ENCODE measurements around the genes RRN3 and MYH11.

DNA sequence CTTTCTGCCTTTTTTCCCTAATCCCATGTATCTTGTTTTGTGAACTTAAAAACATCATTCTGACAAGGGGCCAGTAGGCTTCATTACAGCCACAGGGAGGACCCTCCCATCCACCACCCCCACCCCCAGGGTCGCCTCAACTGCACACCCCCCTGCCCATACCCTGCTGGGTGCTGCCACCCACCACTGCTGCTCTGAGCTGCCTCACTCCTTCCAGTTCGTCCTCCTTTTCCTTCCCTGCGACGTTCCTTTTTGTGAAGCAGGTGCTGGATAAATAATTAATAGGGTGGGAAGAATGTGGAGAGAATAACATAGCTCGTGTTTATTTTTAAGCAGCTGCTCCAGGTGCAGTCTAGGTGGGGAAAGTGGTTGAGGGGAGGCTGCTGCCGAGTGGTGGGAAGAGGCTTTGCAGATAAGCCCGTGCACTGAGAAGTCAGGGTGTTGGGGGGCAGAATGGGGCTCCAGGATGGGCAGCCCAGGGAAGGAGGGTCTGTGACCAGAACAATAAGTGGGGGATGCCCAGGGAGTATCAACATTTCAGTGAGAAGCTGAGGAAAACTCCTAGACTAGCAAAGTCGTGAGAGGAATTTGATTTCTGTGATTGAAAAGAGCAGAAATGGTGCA, 300.6 kb downstream of the CPPED1 start:
- PRO-cap, result no peak
- RAMPAGE, long total RNA, 2 experiments, result no peak in any of the 2 experiments

GRCh38 chr16:12544089-12544605, 259.5 kb downstream of the CPPED1 start:
- PRO-cap, result no peak
- RAMPAGE, long total RNA, 2 experiments, result no peak in any of the 2 experiments

GRCh38 chr16:12612384-12613029, 191.2 kb downstream of the CPPED1 start:
- PRO-cap, result no peak
- RAMPAGE, long total RNA, 2 experiments, result no peak in any of the 2 experiments

DNA sequence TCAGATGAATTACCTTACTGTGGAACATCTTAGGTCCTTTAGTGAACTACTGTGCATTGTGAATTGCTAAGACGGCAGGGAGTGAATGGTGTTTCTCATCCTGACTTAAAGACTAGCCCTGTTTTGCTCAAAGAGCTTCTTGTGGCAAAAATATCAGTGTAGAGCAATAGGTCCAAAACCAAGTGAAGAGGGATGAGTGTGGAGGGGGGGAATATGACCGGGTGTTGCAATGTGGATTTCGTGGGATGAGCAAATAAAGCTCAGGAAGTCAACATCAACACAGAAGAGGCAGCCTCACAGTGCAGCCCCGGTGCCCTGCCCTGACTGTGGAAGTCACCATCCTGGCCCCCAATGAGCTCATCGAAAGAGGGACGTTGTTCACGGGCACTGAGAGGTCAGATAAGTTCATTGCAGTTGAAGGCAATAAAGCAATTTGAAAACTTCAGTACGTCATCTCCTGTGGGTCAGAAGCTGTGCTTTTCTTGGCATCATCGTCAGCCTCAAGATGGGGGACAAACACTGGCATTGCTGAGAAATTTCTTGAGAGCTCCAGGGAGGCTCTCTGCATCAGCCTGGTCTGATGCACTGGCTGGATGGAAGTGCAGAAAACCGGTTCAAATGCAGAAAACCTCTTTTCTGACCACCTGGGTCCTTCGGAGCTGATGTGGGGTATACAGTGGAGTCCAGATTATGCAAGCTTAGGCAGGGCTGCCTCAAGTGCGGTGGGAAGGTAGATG, 159.7 kb downstream of the CPPED1 start:
- PRO-cap, result no peak
- RAMPAGE, long total RNA, 2 experiments, result no peak in any of the 2 experiments

GRCh38 chr16:12899663-12900110, 1.7 kb upstream of the SHISA9 start:
- PRO-cap, result no peak
- RAMPAGE, long total RNA, 2 experiments, result no peak in any of the 2 experiments

GRCh38 chr16:14029598-14029937, 41.6 kb upstream of the MRTFB start:
- PRO-cap, result no peak
- RAMPAGE, long total RNA, 2 experiments, result no peak in any of the 2 experiments

DNA sequence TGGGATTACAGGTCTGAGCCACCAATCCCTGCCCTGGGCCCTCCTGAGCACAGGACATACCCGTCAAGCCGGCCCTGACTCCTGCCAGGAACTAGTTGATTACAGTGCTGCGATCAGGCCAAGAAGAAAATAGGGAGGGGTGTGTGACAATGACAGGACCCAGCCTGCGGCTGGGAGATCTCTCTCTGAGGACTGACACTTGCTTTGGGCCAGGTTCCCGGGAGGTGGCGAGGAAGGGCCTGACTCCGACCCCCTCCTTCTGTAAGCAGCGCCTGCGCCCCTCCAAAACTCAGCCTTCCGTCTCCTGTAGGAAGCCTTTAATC, 276.6 kb downstream of the MRTFB start:
- PRO-cap, result no peak
- RAMPAGE, long total RNA, 2 experiments, result no peak in any of the 2 experiments

DNA sequence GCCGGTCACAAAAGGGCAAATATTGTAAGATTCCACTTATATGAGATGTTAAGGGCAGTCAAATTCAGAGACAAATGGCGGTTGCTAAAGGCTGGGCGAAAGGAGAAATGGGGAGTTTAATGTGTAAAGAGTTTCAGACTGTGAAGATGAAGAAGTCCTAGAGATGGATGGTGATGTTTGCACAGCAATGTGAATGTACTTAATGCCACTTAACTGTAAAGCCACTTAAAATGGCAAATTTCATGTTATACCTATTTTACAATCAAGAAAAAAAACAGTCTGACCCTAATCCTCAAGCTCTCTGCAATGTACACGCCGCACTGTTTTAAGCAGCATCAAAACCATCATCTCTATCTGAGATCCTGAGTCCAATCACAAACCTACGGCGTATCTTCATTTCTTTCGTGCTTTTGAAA, 1.0 kb downstream of the PARN start:
- PRO-cap, result no peak
- RAMPAGE, long total RNA, 2 experiments, result no peak in any of the 2 experiments

DNA sequence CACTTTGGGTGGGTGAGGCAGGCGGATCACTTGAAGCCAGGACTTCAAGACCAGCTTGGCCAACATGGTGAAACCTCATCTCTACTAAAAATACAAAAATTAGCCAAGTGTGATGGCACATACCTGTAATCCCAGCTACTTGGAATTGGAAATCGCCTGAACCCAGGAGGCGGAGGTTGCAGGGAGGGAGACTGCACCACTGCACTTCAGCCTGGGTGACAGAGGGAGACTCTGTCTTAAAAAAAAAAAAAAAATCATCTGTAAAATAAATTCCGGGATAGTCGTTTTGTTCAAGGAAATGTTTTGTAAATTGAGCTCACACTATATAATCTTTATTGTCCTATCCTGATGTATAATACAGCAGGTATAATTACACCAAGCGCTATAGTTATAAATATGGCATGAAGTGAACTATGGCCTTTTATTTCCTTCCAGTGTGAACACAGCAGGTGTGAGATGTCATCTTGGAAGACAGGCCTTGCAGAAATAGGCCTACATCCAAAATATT, 25.5 kb downstream of the PLA2G10 start:
- PRO-cap, result no peak
- RAMPAGE, long total RNA, 2 experiments, result no peak in any of the 2 experiments

- PRO-cap, result no peak
- RAMPAGE, long total RNA, 2 experiments, result no peak in any of the 2 experiments
Observed at GRCh38 chr16:14824486-14824879, 9.0 kb upstream of the NOMO1 start.

DNA sequence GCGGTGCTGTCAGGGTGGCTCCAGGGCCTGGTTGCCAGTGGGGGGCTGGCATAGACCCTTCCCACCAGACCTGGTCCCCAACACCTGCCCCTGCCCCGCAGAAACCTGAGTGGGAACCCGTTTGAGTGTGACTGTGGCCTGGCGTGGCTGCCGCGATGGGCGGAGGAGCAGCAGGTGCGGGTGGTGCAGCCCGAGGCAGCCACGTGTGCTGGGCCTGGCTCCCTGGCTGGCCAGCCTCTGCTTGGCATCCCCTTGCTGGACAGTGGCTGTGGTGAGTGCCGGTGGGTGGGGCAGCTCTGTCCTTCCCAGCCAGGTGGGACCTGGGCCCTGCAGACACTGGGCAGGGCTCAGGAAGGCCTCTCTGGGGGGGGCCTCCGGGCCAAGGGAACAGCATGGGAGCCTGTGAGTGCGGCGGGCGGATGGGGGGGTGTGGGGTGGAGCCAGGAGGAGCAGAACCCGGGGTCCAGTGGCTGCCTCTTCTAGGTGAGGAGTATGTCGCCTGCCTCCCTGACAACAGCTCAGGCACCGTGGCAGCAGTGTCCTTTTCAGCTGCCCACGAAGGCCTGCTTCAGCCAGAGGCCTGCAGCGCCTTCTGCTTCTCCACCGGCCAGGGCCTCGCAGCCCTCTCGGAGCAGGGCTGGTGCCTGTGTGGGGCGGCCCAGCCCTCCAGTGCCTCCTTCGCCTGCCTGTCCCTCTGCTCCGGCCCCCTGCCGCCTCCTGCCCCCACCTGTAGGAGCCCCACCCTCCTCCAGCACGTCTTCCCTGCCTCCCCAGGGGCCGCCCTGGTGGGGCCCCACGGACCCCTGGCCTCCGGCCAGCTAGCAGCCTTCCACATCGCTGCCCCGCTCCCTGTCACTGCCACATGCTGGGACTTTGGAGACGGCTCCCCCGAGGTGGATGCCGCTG, 19.0 kb upstream of the NPIPA1 start:
- PRO-cap, result no peak
- RAMPAGE, long total RNA, 2 experiments, result no peak in any of the 2 experiments

GRCh38 chr16:14989447-14990545, 15.0 kb downstream of the PDXDC1 start:
- PRO-cap, result no peak
- RAMPAGE, long total RNA, 2 experiments, result no peak in any of the 2 experiments

- PRO-cap, result bidirectional peak, plus-strand start at chr16:15055367, minus-strand start at chr16:15055193
- RAMPAGE, long total RNA, 2 experiments, result no peak in any of the 2 experiments
Observed at GRCh38 chr16:15054893-15055642, 806 bp downstream of the NTAN1 start.

GRCh38 chr16:15093744-15094670, at the start of gene RRN3:
Gene RRN3, minus strand, starts transcription at chr16:15094272.
- PRO-cap, result unidirectional peak, plus-strand start at chr16:15094392; unidirectional peak, plus-strand start at chr16:15094439
- RAMPAGE, long total RNA, 2 experiments, result start-site peak on the minus strand in 2 of 2 experiments, at chr16:15094261-15094306 at its widest, 70 to 107 reads per replicate

- PRO-cap, result no peak
- RAMPAGE, long total RNA, 2 experiments, result no peak in any of the 2 experiments
Observed at GRCh38 chr16:15123033-15123751, 29.1 kb upstream of the RRN3 start.

DNA sequence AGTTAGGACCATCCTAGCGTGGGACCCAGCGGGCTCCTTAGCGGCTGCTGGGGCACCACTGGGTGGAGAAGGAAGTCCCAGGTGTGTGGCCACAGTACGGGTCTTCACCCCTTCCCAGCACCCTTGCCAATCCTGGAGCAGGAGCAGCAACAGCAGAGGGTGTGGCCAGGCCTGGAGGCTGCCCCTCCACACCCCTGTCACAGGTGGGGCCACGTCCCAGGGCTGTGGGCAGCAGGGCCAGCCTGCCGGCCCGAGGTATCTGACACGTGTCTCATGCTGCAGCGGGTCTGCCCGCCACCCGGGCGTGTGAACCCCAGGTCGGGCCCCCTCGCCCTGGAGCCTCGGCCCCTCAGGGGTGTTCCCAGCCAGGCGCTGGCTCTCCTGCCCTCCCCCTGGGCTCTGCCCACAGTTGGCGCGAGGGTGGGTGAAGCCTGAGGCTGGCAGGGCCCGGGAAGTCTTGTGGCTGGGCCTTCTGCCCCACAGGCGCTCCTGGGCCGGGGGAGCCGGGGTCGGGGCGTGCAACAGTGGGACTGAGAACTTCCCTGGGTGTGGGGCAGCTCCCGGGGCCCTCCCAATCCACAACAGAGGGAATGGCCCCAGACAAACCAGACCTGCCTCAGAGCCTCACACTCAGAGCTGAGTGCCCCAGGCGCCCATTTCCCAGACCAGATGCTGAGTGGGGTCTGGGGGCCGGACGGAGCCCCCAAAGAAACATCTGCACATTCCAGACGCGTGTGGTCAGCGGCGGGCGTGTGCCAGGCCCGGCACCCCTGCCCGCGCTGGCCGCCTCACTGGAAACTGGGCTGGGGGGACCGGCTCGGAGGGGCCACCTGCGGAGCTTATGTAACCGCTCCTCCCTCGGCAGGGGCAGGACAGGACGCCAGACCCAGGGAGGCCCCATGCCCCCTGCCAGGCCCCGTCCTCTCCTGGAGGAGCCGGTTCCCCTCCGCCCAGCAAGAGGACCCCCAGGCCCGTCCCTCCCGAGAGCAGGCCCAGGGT, 49.4 kb upstream of the RRN3 start:
- PRO-cap, result no peak
- RAMPAGE, long total RNA, 2 experiments, result no peak in any of the 2 experiments

DNA sequence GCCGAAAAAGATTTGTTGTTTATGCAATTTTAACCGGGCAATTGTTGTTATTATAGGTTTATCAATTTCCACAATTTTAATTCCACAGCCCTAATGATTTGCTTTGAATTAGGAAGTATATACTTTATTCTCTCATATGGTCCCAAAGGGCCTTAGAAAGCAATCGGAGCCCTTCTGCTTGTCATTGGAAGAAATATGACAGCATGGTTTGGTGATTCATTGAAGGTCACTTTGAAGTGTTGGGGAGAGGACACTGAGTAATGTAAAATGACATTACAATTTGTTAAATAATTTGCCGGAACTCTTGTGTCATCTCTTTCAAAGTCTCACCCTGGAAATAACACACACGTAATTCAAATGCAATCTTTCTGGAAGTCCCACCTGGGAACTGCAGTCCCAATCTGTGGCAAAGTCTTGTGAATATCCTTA, 59.8 kb downstream of the BMERB1 start:
- PRO-cap, result no peak
- RAMPAGE, long total RNA, 2 experiments, result no peak in any of the 2 experiments

DNA sequence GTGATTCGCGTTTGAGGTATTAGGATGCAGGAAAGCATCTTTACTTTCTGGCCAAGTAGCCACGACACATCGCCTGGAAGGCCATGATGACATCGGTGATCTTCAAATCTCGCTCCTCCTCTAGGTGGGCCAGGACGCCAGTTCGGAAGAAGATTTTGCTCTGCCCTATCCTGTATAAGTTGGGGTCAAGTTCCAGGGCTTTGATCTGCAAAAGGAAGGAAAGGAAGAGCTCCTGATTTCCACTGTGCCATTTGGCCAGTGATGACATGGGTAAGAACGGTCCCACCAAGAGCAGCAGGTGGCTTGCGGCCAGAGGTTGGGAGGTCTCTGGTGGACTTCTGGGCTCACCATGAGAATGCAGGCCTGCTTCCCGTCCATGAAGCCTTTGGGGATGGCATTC, 97.5 kb downstream of the NDE1 start:
- PRO-cap, result no peak
- RAMPAGE, long total RNA, 2 experiments, result no peak in any of the 2 experiments

DNA sequence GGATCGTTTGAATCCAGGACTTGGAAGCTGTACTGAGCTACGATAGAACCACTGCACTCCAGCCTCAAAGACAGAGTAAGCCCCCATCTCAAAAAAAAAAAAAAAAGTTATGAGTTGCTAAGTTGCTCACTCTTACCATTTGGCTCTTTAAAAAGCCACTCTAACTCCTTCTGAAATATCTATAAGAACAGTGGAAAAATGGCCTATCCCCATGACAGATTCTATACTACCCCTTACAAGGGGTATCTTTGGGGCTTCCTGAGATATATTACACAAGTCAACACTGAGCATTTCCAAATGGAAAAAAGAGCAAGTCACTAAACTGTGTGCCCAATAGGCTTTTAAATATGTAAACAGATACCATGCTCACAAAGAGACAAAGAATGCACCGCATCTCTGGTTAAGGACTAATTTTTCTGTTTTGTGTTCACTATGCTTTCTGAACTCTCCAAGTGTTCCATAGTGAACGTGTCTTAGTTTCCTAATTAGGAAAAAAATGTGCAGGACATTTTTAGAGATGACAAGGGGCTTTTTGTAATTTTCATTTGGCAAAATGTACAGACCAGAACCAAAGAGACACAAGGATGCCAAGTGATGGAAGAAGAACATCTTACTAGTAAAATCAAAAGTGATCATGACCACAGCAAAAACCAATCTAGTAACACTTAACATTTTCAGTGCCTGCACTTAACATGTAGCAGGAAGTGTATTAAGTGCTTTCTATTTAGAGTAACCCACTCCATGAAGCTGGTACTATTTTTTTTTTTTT, 21.7 kb downstream of the MYH11 start:
- PRO-cap, result no peak
- RAMPAGE, long total RNA, 2 experiments, result no peak in any of the 2 experiments

GRCh38 chr16:15856855-15857599, at the start of gene MYH11:
Gene MYH11, minus strand, starts transcription at chr16:15857028.
- PRO-cap, result bidirectional peak, plus-strand start at chr16:15857175, minus-strand start at chr16:15857028
- RAMPAGE, long total RNA, 2 experiments, result no peak in any of the 2 experiments